ENCODE results near the gene SOCS3.

GRCh38 chr17:78360025-78360841 lies at the start of gene SOCS3:
Gene SOCS3 (minus strand): TSS chr17:78360077.
- CAGE, long polyA plus RNA = no peak
- RRBS = 2% methylated on average over 27 of the region's 87 CpGs

DNA sequence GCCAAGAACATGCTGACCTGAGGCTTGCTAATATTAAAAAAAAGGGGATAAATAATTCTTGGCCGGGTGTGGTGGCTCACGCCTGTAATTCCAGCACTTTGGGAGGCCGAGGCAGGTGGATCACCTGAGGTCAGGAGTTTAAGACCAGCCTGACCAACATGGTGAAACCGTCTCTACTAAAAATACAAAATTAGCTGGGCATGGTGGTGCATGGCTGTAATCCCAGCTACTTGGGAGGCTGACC lies 957 bp downstream of the PGS1 start:
- CAGE, long polyA plus RNA = no peak
- RRBS = no CpG with 5 or more reads among the region's 4 CpGs

GRCh38 chr17:78381289-78382431 lies 3.2 kb downstream of the PGS1 start:
- CAGE, long polyA plus RNA = no peak
- RRBS = no CpG with 5 or more reads among the region's 19 CpGs

DNA sequence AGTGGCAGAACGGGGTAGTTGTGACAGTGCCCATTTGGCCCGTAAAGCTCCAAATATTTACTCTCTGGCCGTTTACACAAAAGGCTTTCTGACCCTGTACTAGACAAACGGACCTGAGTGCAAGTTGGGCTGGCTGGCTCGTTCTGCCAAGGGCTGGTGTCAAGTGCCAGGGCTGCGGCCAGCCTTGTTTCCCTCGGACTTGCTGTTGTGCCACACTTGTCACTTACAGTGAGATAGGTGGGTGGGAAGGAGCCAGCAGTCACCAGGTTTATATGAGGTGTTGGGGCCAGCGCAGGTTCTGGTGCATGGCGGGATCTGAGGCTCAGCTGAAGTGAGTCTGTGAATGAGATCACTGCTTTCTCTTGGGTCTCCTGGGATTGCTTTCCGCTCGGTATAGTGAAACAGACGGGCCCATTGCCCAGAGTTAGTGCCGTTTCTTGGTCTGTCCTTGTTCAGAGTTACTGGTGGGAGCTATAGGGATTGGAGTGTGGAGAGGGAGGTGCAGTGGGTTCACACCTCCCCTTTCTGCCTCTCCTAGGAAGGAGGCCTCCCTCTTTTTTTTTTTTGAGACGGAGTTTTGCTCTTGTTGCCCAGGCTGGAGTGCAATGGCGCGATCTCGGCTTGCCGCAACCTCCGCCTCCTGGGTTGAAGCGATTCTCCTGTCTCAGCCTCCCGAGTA lies 18.6 kb downstream of the PGS1 start:
- CAGE, long polyA plus RNA = no peak
- RRBS = no CpG with 5 or more reads among the region's 21 CpGs

- CAGE, long polyA plus RNA = no peak
- RRBS = no CpG with 5 or more reads among the region's 11 CpGs
Measured at GRCh38 chr17:78434468-78435131, 56.2 kb downstream of the PGS1 start.

- CAGE, long polyA plus RNA = no peak
- RRBS = no CpG with 5 or more reads among the region's 22 CpGs
Measured at GRCh38 chr17:78442600-78443250, 64.3 kb downstream of the PGS1 start.

- CAGE, long polyA plus RNA = no peak
- RRBS = 65% methylated on average over 2 of the region's 34 CpGs
Measured at GRCh38 chr17:78676291-78677427, 99.5 kb upstream of the DNAH17 start.

- CAGE, long polyA plus RNA = no peak
- RRBS = no CpG with 5 or more reads among the region's 9 CpGs
Measured at GRCh38 chr17:78685611-78686266, 96.3 kb downstream of the CYTH1 start.

- CAGE, long polyA plus RNA = no peak
- RRBS = no CpG with 5 or more reads among the region's 10 CpGs
Measured at GRCh38 chr17:78718453-78719190, 63.5 kb downstream of the CYTH1 start.

DNA sequence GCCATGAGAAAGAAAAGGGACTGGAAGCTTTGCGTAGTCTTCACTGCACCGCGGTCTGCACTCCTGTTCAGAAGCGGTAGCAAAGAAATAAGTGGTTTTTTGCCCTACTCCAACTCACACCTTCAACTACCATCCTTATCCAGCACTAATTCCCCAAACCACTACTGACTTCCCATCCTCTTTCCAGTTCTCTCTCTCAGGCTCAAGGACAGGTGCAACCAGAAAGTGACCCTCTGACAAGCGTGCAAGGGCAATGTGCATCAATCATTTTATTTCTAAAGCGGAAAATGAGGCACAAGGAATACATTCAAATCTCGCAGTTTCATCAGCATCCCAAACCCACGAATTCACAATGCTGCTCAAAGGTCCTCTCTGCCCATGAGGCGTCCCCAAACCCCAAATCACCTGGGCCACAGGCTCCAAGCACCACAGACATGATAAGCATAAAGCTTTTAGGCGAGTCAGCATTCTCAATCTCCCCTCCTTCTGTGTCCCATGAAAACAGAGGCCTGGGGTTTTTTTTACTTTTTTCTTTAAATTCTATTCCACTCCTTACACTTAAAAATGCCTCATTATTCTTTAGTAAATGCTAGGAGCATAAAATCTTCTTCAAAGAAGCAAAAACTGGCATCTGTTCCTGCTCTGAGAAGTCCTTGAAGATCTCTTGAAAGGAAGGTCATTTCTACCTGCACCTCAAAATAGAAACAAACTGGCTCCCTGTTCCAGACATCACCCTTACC lies 55.1 kb downstream of the CYTH1 start:
- CAGE, long polyA plus RNA = no peak
- RRBS = no CpG with 5 or more reads among the region's 10 CpGs

- CAGE, long polyA plus RNA = no peak
- RRBS = 20% methylated on average over 1 of the region's 8 CpGs
Measured at GRCh38 chr17:78734640-78735189, 47.4 kb downstream of the CYTH1 start.

DNA sequence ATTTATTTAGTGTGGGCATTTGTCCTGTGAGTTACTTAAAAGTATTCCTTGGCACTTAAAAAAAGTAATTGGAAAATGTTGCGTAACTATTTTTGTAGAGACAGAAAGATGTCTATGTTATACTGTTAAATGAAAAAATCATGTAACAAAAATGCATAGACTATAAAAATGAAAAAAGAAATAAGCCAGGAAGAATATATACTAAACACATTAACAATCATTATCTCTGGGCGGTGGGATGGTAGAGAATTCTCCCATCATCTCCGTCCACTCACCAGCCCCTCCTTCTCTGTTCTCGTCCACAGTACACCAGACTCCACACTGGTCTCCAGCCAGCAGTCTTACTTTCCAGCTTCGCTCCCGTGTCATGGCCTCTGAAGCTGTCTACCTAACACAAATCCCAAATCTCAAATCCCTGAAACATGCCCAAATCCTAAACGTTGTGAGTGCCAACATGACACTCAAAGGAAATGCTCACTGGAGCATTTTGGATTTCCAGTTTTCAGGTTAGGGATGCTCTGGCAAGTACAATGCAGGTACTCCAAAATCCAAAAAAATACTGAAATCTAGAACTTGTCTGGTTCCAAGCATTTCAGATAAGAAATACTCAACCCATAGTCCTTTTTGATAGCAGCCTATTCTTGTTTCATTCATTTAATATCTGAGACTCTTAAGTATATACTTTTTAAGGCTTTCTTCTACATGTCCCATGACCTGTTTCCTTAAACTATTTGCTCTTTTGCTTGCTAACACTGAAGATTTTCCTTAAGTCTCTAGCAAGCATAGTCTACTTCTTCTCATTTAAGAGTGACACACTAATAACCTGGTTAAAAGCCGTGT lies 38.8 kb downstream of the CYTH1 start:
- CAGE, long polyA plus RNA = no peak
- RRBS = no CpG with 5 or more reads among the region's 8 CpGs

- CAGE, long polyA plus RNA = no peak
- RRBS = 77% methylated on average over 1 of the region's 3 CpGs
Measured at GRCh38 chr17:78792178-78792550, 10.1 kb upstream of the CYTH1 start.

GRCh38 chr17:78825394-78825777 lies 15.2 kb downstream of the USP36 start:
- CAGE, long polyA plus RNA = no peak
- RRBS = no CpG with 5 or more reads among the region's 7 CpGs

- CAGE, long polyA plus RNA = no peak
- RRBS = 100% methylated on average over 1 of the region's 3 CpGs
Measured at GRCh38 chr17:78835774-78836090, 4.9 kb downstream of the USP36 start.

- CAGE, long polyA plus RNA = no peak
- RRBS = no CpG with 5 or more reads among the region's 16 CpGs
Measured at GRCh38 chr17:78875509-78876576, 27.2 kb downstream of the CEP295NL start.

- CAGE, long polyA plus RNA = no peak
- RRBS = no CpG with 5 or more reads among the region's 23 CpGs
Measured at GRCh38 chr17:78891816-78892469, 11.1 kb downstream of the CEP295NL start.

DNA sequence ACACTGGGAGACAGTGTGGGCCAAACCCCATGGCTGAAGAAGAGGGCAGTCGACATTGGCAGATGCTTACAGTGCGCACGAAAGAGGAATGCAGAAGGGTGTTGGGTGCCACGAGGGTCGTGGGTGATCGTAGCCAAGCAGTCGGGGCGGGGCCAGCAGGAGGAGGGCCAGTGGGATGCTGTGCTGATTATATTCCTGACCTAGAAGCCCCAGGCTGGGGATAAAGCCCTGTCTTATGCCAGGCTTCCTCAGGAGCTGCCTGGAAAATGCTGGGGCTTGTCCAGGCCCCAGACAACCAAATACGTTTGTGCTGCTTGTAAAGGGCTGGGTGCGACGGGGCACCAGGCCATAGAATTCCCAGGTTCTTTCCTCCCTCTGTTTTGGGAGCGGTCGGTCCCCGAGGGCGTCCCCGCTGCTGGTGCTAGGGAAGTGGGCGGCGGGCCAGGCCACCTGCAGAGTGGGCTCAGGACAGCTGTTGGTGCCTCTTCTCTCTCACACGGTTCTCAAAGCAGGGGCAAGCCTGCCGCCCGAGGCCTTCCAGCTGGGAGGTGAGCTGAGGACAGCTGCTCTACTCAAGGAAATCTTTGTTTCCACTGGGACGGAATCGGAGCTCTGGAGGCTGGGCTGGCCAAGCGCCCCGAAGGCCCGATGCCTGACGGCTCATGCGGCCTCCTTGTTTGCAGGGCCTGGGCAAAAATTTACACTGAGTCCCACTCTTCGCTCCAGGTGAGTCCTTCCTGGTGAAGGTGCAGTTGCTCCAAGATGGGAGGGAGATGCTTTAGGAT lies 10.0 kb downstream of the C1QTNF1 start:
- CAGE, long polyA plus RNA = no peak
- RRBS = no CpG with 5 or more reads among the region's 29 CpGs

DNA sequence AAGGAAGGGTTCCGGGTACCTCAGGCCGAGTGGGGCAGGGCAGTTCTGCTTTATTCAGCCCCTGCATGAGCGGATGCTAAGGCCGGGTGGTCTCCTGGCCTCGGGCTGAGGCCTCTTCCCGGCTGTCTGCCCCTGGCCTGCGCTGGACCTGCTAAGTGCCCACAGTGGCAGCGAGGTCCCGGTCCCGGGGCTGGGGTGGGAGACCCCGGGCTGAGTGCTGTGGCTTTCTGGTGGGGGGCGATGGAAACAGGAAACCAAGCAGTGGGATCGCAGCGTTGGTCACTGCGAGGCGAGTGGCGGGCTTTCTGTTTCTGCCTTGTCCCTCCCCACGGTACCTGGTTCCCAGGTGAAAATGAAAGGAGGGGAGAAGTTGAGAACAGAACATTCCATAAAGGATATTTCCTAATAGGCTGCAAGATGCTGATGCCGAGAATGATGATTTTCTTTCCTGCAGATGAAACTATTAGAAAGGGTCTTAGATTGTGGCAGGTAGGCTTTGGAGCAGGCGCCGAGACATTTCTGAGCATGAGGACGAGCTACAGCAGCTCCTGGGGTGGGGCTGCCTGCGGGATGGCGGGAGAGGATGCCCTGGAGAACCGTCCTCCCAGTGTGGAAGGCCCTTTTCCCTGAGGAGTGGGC lies 11.8 kb downstream of the ENGASE start:
- CAGE, long polyA plus RNA = no peak
- RRBS = 87% methylated on average over 9 of the region's 25 CpGs

DNA sequence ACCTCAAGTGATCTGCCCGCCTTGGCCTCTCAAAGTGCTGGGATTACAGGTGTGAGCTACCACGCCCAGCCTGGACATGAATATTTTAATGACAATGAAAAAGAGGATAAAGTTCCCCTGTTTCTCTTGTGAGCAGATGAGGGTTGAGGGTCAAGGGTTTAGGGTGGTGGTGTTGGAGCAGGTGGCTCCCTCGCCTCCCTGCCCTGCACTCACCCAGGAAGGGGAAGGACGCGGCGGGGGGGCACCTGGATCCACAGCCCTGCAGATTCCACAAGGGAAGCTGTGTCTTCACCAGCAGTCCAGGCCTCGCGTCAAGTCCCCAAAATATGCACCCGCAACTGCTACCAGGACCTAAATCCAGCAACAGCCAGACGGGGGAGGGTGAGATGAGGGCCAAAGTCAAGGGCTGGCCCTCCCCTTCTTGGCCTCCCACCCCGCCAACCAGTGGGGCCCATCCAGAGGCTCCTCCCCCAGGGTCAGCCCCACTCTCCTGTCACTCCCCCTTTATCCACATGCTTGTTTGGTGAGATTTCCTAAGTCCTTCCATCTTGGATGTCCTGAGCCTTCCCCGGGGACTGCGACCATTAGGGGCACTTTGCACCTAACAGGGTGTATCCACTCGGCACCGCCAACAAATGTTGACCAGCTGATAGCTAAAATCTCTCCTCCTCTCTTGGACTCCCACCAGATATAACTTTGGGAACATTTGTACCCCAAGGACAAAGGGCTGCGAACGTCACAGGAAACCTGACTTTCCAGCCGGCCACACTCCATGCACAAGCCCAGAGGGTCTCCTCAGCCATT lies 138.7 kb downstream of the ENGASE start:
- CAGE, long polyA plus RNA = no peak
- RRBS = no CpG with 5 or more reads among the region's 18 CpGs

All from osteoblast (primary cell).